ENCODE data around the gene RIT2.

DNA sequence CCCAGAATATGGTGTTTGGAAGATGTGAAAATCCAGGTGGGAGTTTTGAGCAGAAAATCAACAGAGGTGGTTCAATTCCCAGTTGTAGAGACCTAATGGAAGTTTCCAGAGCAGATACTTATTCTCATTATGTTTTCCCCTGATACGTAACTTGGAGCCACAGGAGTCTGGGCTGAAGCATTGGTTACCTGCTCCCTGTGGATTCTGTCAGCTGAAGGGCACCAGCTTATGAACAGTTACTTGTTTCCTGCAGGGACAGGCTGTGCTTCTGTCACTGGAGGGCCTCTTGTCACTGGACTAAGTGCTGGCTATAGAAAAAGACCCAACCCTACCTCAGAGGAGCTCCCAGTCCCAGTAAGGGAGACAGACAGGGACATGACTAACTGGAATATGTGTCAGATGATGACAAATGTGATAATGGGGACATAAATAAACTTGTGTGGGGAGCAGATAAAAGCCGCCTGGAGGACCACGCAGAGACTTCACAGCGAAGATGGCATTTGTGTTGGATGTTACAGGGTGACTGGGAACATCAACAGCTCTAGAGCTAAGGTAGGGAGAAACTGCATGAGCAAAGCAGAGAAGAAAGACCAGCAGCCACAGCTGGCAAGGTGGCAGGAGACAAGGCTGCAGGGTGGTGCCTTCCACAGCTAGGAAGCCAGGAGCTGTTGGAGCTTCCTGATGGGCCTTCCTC, 95.0 kb downstream of the MAPRE2 start:
- PRO-cap, 2 experiments: no peak in any of the 2 experiments
- RAMPAGE, long total RNA, 5 experiments: no peak in any of the 5 experiments

GRCh38 chr18:35332064-35333458, 11.7 kb downstream of the ZNF24 start:
- PRO-cap, 2 experiments: no peak in any of the 2 experiments
- RAMPAGE, long total RNA, 5 experiments: no peak in any of the 5 experiments

GRCh38 chr18:35456300-35456891, 41.4 kb downstream of the INO80C start:
- PRO-cap, 2 experiments: no peak in any of the 2 experiments
- RAMPAGE, long total RNA, 5 experiments: no peak in any of the 5 experiments

DNA sequence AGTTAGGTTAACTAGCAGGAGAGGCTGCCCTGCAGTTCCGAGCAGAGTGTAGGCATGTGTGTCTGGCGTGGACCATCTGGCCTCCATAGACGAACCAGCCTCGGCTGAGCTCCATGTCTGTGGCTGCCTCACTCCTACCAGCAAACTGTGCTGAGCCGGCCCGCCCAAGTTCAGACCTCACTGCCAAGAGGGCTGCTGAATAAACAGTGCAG, 27.4 kb downstream of the INO80C start:
- PRO-cap, 2 experiments: peak in 1 of 2 experiments; most common minus-strand start position 147 of the sequence (in 1)
- RAMPAGE, long total RNA, 5 experiments: no peak in any of the 5 experiments

GRCh38 chr18:35480034-35481020, 17.4 kb downstream of the INO80C start:
- PRO-cap, 2 experiments: no peak in any of the 2 experiments
- RAMPAGE, long total RNA, 5 experiments: no peak in any of the 5 experiments

- PRO-cap, 2 experiments: no peak in any of the 2 experiments
- RAMPAGE, long total RNA, 5 experiments: no peak in any of the 5 experiments
Measured at GRCh38 chr18:35481862-35482301, 15.9 kb downstream of the INO80C start.

DNA sequence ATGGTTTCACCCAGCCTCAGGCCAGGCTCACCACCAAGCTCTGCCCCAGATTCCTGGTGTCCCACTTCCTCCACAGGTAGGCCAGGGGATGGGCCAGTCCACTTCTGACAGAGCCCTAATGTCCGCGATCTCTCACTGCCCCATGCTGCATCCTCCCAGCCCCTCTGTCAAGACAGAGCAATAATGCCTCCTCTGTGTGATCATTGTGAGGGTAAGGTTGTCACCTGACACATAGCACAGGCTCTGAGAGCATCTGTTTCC, 188.7 kb downstream of the GALNT1 start:
- PRO-cap, 2 experiments: no peak in any of the 2 experiments
- RAMPAGE, long total RNA, 5 experiments: no peak in any of the 5 experiments

- PRO-cap, 2 experiments: no peak in any of the 2 experiments
- RAMPAGE, long total RNA, 5 experiments: no peak in any of the 5 experiments
Measured at GRCh38 chr18:36155874-36156437, 26.3 kb downstream of the ELP2 start.

DNA sequence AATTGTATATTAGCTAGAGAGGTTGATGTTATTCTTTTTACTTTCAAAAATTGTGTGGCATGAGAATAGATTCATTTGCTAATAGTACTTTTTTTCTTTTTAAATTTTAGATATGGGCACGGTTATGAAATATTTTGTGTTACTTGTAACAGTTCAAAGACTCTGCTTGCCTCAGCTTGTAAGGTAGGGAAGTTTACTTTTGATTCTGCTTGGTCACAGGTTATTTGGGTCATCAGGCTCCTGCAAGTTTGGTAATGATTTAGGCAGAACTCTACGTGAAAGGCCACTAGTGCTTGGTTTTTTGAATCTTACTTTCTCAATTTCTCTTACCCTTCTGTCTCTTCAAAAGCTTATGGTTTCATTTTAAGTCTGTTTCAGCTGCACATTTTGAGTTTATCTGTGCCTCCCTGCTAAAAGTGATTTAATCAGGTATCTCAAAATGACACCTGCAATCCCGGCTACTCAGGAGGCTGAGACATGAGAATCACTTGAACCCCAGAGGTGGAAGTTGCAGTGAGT, 26.4 kb upstream of the MOCOS start:
- PRO-cap, 2 experiments: no peak in any of the 2 experiments
- RAMPAGE, long total RNA, 5 experiments: no peak in any of the 5 experiments

DNA sequence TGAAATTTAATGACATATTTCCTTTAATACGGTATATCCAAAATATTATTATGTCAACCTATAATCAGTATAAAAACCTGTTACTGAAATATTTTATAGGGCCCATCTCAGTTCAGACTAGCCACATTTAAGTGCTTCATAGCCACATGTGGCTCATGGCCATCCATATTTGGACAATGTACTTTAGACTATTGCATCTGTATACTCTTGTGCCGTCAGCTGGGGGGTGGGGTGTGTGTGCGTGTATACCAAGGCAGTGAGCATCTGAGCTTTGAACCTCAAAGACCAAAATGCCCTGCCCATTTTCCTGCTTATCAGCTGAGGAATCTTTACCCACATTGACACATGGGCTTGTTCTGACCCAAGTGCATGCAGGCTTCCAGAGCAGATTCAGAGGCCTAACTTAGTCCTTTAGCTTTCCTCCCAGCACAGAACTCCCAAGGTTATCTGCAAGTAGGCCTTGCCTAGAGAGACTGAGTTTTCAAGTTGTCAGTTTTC, 11.2 kb upstream of the MOCOS start:
- PRO-cap, 2 experiments: no peak in any of the 2 experiments
- RAMPAGE, long total RNA, 5 experiments: no peak in any of the 5 experiments

GRCh38 chr18:36468154-36468637, 170.7 kb downstream of the FHOD3 start:
- PRO-cap, 2 experiments: no peak in any of the 2 experiments
- RAMPAGE, long total RNA, 5 experiments: no peak in any of the 5 experiments

DNA sequence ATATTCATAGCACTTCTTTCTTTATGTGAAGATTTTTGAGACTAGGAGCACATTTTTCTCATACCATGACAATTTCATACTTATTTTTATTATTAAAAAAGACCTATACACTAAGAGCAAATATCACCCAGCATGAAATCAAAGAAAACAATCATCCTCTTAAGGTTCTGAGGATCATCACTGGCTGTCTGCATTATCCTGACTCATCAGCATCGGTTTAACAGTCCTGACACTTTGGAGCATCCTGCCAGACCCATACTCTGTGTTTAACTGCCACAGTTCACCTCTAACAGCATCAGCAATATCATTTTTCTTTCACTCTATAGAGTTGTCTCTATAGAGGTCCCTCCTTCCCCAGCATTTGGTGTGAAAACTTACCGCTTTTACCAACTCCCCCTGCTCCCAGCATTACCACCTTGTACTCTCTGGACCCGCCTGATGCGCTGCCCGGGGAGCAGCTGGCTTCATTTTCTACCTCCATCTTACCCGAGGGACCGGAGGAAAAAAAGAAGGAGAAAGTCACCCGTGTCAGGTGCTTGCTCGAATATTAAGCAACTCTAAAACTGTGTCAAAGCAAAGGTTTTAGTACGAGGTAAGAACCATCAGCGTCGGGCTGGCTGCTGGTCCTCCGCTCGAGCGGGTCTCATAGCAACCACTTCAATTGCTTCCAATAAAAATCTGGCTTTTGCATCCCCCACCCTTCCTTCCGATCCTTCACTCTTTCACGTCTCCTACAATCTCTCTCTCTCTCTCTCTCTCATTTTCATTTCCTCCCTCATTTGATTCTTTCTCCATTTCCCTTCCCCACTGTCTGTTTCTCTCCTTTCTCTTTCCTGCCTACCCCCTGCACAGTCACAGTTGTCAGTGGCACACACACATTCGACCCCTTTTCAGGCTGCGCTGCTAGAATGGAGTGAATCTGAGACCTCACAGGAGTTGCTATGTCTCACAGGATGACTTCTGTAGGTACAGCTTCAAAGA, at the start of gene RIT2:
Gene RIT2 (minus strand): TSS at position 647 of the 981 bp plus-strand sequence.
- PRO-cap, 2 experiments: no peak in any of the 2 experiments
- RAMPAGE, long total RNA, 5 experiments: no peak in any of the 5 experiments

DNA sequence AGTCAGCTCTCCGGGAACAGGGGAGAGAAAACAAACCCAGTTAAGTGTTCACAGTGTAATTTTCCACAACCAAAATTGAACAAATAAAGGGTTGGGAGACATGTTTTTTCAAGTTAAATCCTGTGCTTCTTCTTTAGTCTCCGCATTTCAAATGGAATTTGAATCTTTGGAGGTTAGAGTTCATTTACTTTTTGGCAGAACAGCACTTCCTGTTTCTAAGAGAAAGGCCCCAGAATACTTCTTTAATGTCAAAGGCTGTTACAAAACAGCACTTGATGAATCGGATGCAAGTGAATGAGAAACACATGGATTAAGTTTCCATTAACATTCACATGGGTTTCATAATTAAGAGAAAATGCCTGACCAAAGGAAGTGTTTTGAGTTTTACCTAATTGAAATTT, 570.2 kb upstream of the SYT4 start:
- PRO-cap, 2 experiments: peak in 2 of 2 experiments; most common plus-strand start position 342 of the sequence (in 1); most common minus-strand start position 153 of the sequence (in 2)
- RAMPAGE, long total RNA, 5 experiments: no peak in any of the 5 experiments

GRCh38 chr18:43883889-43884394, 606.7 kb upstream of the SYT4 start:
- PRO-cap, 2 experiments: no peak in any of the 2 experiments
- RAMPAGE, long total RNA, 5 experiments: start-site peak on the plus strand in 1 of 5 experiments, at chr18:43884162-43884243 at its widest, 16 reads per replicate

GRCh38 chr18:44709476-44710091, 28.9 kb downstream of the SETBP1 start:
- PRO-cap, 2 experiments: no peak in any of the 2 experiments
- RAMPAGE, long total RNA, 5 experiments: no peak in any of the 5 experiments

DNA sequence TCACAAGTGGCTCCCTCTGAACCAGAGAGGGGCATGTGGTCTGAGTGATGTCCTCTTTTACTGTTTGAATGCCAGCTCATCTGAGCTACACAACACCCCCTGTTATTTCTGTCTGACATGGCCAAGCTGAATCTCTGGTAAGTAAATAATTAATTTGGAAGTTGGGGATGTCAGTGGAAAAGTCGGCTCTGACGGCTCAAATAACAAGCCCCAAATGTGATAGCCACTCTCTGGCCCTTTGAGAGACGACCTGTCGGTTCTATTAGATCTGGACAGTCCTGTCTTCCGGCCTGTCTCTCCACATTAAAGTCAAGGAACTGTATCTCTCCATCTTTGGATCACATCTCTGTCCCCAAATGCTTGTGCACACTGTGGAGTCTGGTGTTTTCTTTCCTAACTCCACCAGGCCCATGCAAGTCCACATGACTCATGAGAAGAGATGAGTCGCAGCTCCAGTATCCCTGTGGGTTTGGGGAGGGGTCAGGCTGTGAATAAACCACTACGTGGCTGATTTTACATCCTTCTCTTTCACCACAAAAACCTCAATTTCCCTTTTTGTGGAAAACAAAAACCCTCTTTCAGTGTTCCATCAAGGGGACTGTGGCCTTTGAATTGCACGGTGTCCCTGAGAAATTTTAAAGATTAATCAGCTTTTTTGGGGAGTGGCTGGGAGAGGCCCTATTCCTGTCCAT, 52.6 kb downstream of the SETBP1 start:
- PRO-cap, 2 experiments: no peak in any of the 2 experiments
- RAMPAGE, long total RNA, 5 experiments: no peak in any of the 5 experiments

DNA sequence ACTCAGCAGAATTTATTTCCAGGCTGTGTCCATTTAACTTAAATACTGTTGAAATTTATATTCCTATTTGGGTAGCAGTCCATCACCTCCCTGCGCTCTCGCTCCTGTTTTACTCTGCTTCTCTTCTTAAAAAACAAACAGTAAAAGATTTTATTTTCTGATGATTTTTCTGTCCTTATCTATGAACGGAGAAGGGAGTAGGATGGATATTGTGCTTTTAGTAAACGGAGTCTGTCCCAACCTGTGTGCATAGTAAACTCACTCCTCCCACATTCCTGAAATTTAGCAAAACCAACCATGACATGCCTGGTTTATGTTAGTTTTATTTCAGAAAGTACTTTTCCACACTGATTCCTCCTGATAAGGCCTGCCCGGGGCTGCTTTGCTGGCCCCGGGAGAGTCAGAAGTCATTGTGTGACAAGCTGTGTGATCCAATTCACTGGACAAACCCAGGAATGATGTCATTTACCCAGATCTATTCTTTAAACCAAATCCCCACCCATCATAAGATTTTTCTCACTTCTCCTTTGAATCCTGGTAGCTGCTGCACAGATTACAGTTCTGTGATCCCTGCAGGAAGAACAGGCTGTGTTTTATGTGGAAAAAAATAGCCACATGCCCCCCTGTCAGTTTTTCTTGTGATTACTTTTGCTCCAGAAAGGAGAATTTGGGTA, 109.0 kb downstream of the SETBP1 start:
- PRO-cap, 2 experiments: peak in 2 of 2 experiments; most common plus-strand start position 519 of the sequence (in 2); most common minus-strand start position 409 of the sequence (in 1)
- RAMPAGE, long total RNA, 5 experiments: no peak in any of the 5 experiments

- PRO-cap, 2 experiments: no peak in any of the 2 experiments
- RAMPAGE, long total RNA, 5 experiments: no peak in any of the 5 experiments
Measured at GRCh38 chr18:44791390-44791936, 110.8 kb downstream of the SETBP1 start.

DNA sequence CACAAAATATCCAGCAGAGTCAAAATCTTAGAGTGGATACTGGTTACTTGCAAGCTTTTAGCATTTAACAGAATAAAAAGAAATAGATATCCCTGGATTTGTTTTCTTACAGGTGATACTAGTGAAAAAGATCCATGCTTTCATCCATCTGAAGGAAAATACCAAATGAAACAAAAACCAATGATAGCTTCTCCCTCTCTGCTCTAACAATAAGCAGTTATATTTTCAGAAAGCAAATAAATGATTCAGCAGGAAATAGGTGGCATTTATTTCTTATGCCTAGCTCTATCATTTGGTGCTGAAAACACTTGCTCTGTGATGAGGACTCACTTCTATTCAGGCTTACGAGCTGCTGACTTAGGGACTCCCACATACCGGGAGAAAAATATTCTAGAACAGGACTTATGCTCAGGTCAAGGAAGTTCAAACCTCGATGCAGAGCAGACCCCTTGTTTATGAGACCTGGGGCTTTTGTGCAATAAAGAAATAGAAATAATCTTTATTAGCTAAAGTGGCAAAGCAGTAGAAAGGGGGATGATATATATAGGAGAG, 142.6 kb downstream of the SETBP1 start:
- PRO-cap, 2 experiments: no peak in any of the 2 experiments
- RAMPAGE, long total RNA, 5 experiments: no peak in any of the 5 experiments

DNA sequence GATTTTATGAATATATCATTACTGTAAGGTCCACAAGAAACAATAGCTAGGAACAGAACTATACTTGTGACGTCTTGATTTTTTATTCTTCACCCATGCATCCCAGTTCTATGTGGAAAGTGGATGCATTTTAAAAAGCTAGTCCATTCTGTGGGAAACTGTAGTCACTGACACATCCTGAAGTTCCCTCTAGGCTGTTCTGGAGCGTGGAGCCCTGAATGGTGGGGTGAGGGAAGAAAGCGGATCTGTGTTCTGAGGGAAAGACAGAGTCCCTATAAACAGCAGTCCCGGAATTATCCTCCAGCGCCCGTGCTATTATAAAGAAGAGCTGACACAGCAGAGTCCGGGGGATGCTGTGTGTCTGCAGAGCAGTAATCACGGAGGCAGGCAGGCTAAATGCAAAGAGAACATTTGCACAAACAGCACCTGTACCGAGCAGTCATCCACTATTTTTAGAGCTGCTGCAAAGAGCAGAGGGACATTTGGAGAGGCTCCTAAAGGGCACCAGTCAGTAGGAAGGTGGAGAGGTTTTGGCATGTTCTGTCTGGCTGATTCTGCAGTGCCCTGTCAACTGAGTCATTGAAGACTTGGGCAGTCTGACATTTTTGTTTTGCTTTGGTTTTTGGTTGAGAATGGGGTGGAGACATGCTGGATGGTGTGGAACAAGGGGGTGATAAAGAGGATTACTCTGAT, 293.8 kb upstream of the SLC14A2 start:
- PRO-cap, 2 experiments: no peak in any of the 2 experiments
- RAMPAGE, long total RNA, 5 experiments: no peak in any of the 5 experiments